ENCODE results near the genes CACNA2D1, ELAPOR2, DMTF1, TMEM243, ABCB1 and SLC25A40.

DNA sequence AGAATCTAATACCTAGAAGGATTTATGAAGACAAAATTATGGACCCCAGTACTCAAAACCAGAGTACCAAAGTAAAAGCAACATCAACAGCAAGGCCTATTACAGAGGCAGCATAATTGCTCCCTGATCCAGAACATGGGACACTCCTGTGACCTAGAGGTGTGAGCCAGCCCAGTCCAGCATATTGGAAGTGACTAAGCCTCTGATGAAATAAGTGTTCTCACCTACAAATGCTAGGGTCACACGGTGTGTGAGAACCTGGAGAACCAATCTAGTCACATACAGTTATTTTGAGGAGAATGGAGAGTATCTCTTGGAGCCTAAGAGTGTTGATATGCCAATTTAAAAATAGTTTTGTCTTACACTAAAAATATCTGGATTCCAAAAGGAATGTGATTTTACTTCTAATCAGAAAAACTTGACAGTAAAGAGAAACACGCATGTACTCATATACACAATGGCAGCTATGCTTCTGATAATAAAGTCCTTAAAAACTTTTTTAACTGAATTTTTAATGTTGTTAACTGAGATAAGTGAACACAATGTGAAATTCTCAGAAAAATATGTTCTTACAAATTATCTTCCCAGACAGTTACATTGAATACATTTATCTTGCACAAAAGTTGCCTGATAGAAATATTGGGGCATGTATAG lies 56.9 kb upstream of the CD36 start:
- PRO-cap = no peak

DNA sequence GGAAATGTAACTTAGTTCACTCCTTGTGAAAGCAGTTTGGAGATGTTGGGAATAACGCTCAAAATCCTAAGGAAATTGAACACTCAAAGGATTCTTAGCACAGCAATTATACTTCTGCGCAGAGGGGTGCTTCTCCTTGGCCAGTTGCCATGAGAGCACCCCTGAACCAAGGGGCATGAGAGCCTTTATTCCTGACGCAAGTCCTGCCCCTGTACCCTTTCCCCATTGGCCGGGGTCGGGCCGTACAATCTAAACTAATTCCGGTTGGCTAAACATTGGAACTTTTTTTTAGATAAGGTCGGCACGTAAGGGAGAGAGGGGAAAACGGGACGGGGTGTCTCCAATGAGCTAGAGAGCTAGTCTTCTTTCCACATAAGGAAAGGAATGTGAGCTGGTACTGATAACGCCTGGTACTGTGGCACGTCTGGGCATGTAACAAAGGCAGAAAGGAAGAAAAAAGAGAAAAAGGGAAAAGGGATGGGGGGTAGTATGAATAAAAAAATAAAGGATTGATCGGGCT lies 96.8 kb downstream of the CD36 start:
- PRO-cap = no peak

DNA sequence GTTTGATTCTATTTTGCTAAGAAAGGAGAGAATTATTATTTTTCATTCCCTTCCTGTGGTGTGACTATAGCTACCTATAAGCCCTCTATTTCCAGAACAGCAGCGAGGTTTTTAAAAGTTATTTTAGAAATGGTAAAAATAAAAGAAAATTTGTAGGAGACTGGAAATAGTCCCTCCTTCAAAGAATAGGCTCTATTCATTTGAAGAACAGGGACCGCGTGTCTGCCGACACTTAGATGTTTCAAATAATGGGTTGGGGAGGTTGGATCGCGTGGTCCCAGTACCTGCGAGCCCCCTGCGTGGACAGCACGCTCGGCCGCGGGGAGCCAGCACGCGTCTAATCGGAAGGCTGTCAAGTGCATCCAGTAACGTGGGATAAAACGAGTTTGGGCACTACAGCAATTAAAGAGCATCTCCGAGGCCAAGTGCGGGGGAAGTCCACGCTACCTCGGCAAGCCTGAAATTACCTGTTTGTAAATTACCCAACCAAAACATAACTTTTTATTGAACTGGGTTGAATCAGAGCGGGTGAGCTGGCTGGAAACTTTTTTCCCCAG lies 1.0 kb downstream of the CACNA2D1 start:
- PRO-cap = no peak

DNA sequence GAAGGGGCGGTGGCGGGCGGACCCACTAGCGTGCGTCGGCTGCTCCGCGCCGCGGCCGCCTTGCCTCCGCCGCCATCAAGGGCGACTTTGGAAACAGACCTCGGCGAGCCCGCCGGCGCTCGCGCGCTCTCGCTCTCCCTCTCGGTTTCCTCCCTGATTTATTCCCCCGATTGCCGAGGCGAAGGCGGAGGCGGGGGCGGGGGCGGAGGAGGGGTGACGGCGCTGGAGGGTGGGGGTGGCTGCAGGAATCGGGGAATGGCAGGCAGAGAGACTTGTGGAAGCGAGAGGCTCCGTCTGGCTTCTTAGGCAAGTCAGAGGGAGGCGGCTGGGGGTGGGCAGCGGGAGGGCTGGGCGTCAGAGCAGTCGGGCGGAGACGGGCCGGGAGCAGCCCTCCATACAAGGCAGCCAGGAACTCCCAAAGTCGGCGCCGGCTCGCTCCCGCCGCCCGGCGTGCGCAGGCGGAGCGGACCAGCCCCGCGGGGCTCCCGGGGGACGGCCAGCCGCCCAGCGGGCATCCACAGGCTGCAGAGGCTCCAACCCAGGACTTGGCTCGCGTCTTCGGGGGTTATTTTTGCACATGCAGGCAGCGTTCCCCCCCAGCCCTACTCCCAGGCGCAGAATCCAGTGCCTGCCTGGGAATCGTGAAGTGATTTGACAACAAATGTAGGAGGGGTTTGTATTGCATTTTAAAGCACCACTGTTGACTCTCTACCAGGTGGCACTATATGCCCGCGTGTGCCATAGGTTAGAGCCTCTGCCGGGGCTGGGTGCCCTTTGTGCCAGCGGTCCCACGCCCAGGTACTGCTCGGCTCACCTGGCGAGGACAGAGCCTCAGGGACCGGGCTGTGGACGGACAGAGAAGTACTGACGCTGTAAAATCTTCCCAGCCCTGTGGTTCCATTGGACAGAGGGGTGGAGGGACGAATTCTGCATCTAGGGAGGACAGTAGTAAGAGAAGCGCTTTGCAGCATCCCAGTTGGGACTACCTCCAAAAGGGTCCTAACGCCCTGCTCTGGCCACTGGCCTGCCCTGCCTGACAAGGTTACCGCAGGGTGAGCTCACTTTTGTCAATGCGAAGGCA lies at the start of gene CACNA2D1:
Gene CACNA2D1, minus strand, starts transcription at position 134 of the 1,081 bp plus-strand sequence.
- PRO-cap = bidirectional peak, plus-strand start at position 265 of the sequence, minus-strand start at position 304 of the sequence

GRCh38 chr7:82925231-82925952 lies 237.3 kb downstream of the PCLO start:
- PRO-cap = no peak

DNA sequence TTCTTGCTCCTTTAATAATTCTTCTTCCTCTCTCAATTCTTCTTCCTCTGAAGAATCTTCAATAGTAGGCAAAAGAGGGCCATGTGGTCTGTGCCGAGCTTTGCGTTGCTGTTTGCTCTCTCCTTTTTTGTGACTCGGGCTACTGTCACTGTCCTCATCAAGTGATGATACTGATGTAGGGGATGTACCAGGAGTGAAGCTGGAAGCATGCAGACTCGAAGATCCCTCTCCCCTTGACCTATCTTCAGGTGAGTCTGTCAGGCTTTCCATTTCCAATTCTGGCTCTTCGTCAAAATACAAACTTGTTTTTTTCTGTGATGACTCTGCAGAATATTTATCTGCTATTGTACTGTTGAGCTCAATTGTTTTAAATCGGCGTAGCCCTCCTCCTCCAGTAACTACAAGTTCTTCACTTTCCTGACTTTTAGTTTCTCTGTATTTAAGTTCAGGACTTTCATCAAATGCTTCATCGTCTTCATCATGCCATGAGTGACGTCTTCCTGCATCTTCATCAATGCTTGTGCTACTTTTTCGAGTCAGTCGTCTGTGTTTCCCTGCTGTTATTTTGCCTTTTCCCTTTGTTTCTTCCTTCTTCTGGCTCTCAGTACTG lies 207.0 kb downstream of the PCLO start:
- PRO-cap = no peak

- PRO-cap = no peak
These were observed 206.3 kb downstream of the PCLO start for GRCh38 chr7:82956193-82956921.

DNA sequence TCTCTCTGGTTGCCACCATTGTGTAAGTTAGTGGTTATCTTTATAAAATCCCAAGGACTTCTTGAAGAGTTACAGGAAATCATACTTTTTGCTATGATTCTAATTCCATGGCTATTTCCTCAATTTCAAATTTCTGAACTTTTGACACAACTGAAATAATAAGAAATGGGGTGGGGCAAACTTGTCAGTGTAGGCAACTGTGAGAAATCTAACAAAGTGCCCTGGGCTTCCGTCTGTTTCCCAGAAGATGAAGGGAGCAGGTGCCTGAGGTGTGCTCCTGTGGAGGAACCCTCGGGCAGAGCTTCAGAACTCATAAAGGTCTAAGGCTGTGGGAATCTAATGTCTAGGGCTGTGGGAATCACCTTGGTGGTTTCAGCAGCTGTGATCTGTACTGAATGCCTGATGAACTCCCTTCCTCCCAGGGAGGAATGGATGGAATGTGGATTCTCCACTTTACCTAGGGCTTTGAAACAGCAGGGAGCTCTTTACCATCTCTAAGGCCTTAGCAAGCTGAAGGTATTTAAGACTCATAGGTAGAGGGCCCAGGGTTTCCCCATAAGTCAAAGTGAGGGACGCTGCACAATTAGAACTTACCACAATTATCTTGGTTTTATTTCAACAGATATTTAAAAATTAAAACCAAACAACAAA lies 35.9 kb upstream of the SEMA3E start:
- PRO-cap = no peak

- PRO-cap = no peak
These were observed 206.7 kb downstream of the SEMA3A start for GRCh38 chr7:83987940-83988283.

DNA sequence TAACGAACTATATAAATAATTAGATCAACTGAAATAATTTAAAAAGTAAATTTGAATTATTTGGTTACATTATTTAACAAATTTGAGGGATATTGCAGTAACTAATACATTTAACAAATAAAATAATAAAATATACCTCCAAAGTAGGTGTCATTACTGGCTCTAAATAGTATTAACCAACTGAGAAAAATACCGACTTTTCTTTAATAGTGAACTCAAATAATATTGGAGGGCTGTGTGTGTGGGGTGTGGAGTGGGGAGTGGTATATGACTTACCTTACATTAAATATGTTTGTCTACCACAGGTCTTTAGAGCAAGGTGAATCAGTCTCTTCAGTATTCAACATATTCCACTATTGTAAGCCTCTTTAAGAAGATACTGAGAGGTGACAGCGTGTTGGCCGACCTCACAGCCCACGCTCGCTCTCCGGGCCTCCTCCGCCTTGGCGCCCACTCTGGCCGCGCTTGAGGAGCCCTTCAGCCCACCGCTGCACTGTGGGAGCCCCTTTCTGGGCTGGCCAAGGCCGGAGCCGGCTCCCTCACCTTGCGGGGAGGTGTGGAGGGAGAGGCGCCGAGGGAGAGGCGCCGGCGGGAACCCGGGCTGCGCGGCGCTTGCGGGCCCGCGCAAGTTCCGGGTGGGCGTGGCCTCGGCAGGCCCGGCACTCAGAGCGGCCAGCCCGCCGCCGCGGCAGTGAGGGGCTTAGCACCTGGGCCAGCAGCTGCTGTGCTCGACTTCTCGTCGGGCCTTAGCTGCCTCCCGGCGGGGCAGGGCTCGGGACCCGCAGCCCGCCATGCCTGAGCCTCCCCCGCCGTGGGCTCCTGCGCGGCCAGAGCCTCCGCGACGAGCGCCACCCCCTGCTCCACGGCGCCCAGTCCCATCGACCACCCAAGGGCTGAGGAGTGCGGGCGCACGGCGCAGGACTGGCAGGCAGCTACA lies 306.6 kb downstream of the SEMA3D start:
- PRO-cap = no peak

GRCh38 chr7:86931495-86932614 lies 127.6 kb downstream of the ELAPOR2 start:
- PRO-cap = no peak

- PRO-cap = bidirectional peak, plus-strand start at chr7:87059779, minus-strand start at chr7:87059645
These were observed at the start of gene ELAPOR2 for GRCh38 chr7:87059467-87060331. ELAPOR2 (minus strand) TSS chr7:87059654.

- PRO-cap = bidirectional peak, plus-strand start at chr7:87152453, minus-strand start at chr7:87152319; bidirectional peak, plus-strand start at chr7:87152782, minus-strand start at chr7:87152610
These were observed at the start of gene DMTF1 for GRCh38 chr7:87152203-87153060. DMTF1 (plus strand) TSS chr7:87152453.

DNA sequence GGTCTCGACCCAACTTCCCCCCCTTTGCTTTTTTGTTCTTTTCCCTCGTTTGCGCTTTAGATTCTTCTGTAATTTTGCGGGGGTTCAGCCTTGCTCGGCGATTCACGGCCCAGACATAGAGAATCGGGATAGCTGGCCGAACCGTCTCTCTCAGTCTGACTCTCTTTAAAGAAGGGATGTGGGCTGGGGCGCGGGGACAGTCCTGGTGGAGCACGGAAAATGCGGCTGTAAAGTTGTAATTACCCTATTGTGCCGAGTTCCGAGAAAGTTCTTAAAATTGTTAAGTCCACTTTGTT lies 768 bp downstream of the DMTF1 start:
- PRO-cap = bidirectional peak, plus-strand start at position 168 of the sequence, minus-strand start at position 167 of the sequence

GRCh38 chr7:87188788-87189538 lies 30.6 kb downstream of the TMEM243 start:
- PRO-cap = no peak

DNA sequence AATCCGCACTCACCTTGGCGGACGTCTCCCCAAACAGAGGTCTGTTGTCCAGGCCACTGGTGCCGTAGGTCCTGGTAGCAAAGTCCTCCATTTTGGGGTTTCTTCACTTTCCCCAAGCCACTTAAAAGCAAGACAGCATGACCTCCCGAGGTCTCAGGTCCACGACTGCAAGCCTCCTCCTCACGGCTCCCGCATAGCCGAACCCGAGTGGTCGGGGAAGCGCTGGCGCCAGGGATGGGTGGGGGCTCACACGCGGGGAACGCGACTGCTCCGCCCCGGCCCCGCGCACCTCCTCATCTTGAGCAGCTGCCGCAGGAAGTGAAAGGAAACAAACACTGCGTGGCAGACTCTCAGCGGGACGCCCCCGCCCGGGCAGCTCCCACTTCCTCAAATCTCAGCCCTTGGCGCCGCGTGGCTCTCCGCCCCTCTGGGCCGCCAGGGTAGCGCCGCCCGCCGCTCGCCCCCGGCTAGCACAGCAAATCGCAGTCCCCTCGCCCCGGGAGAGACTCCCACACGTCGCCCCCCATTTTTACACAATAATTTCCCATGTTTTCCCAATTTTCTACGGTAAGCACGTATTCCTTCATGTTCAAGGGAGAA lies at the start of gene TMEM243:
Gene TMEM243, minus strand, starts transcription at position 320 of the 600 bp plus-strand sequence.
- PRO-cap = bidirectional peak, plus-strand start outside the sequence, minus-strand start at position 320 of the sequence

- PRO-cap = no peak
These were observed 1.0 kb upstream of the CROT start for GRCh38 chr7:87344528-87344766.

DNA sequence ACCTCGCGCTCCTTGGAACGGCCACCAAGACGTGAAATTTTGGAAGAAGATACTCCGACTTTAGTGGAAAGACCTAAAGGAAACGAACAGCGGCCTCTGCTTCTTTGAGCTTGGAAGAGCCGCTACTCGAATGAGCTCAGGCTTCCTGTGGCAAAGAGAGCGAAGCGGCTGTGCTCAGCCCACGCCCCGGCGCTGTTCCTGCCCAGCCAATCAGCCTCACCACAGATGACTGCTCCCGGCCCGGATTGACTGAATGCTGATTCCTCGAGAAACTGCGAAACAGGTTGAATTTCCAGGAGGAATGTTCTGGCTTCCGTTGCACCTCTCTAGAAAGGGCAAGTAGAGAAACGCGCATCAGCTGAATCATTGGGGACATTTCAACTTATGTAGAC lies at the start of gene ABCB1:
Gene ABCB1, minus strand, starts transcription at position 132 of the 392 bp plus-strand sequence.
- PRO-cap = unidirectional peak, minus-strand start at position 132 of the sequence

GRCh38 chr7:87876008-87876814 lies at the start of gene SLC25A40:
SLC25A40 (minus strand) TSS chr7:87876360.
- PRO-cap = bidirectional peak, plus-strand start at chr7:87876216, minus-strand start at chr7:87876139; bidirectional peak, plus-strand start at chr7:87876493, minus-strand start at chr7:87876368

- PRO-cap = no peak
These were observed 40.4 kb upstream of the STEAP4 start for GRCh38 chr7:88346935-88347604.